GM19239 (cell line): ENCODE data around the gene UTS2R.

- RRBS, result no CpG with 5 or more reads among the region's 13 CpGs
These were observed 9.7 kb upstream of the CSNK1D start for GRCh38 chr17:82283174-82283609.

DNA sequence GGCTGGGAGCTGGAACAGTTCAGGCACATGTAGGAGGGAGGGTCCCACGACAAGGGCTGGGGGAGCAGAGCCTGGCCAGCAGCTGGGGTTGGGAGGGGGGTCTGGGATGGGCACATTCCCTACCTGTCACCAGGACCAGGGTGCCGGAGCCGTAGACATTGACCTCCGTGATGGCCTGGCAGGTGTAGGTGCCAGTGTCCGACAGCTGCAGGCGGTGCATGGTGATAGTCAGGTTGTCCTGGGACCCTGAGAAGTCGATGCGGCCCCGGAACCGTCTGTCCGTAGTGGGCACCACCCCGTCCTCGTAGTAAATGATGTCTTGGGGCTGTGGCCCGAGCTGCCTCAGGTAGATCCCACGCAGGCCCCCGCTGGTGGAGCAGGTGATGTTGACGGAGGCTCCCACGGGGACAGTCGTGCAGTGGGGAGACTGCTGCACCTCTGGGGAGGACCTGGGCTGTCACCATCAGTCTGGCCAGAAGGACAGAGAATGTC, 818 bp downstream of the CD7 start:
- RRBS, result no CpG with 5 or more reads among the region's 19 CpGs

DNA sequence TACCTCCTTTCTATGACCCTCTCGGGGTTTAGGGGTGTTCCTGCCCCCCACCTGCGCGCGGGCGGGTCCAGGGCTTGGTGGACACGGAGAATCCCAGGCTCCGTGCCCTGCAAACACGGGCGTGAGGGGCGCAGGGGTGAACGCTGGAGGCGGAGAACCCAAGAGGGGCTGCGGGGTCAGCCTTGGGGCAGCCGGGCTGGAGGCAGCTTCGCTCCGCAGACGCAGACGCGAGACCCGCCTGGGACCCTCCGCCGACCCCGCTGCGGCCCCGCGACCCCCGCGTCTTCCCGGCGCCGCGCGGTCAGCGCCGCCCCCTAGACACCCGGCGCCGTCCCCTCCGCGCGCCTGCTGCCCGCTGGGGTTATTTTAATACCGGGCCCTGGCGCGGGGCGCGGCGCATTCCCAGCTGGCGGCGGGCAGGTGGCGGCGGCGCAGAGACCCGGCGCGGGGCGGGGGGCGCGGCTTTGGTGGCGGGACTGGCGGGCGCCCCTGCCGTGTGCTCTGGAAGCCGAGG, at the start of gene UTS2R:
TSS of gene UTS2R (plus strand) at position 397 of the 514 bp plus-strand sequence.
- RRBS, result 7% methylated on average over 37 of the region's 64 CpGs

DNA sequence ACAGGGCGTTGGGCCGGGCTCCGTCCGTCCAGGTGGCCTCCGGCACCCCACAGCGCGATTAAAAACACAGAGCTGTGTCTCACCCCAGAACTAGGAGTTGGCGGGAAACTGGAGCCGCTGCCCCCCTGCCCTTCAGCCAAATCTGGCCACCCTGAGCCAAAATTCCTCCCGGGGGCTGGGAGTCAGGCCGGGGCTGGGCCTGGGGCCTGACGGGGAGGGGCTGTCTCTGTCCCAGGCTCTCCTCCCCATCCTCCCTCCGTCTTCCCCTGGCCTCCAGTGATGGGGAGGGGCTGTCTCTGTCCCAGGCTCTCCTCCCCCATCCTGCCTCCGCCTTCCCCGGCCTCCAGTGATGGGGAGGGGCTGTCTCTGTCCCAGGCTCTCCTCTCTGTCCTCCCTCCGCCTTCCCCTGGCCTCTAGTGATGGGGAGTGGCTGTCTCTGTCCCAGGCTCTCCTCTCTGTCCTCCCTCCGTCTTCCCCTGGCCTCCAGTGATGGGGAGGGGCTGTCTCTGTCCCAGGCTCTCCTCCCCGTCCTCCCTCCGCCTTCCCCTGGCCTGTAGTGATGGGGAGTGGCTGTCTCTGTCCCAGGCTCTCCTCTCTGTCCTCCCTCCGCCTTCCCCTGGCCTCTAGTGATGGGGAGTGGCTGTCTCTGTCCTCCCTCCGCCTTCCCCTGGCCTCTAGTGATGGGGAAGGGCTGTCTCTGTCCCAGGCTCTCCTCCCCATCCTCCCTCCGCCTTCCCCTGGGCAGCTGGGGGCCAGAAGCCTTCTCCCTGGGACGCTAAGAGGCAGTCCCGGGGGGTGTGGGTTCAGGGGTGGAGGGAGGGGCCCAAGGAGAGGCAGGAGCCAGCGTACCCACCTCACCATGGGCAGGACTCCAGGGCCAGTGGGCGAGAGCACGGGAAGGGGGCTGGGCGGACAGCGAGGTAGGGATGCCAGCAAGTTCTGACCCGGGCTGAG, 14.5 kb downstream of the UTS2R start:
- RRBS, result 40% methylated on average over 4 of the region's 30 CpGs

DNA sequence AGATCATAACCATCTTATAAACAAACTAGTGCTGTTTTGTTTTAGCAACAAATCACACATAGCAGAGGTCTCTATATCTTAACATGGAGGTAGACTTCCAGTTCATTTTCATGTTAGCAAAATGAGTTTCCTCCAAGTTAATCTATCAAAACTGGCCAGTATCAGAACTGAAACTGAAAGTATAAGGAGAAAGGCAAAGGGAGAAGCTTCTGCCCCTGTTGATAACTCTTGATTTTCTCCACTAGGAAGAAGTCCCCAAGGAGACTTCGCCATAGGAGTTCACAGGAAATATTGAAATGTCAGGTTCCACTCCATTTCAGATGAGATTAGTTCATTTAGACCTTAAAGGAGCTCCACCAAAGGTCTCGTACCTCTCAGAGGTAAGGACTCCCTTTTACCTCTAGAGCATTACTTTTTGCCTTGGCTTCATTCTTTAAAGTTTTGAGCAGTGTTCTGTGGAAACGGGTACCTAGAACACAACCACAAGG, 1.2 kb upstream of the OGFOD3 start:
- RRBS, result no CpG with 5 or more reads among the region's 3 CpGs

DNA sequence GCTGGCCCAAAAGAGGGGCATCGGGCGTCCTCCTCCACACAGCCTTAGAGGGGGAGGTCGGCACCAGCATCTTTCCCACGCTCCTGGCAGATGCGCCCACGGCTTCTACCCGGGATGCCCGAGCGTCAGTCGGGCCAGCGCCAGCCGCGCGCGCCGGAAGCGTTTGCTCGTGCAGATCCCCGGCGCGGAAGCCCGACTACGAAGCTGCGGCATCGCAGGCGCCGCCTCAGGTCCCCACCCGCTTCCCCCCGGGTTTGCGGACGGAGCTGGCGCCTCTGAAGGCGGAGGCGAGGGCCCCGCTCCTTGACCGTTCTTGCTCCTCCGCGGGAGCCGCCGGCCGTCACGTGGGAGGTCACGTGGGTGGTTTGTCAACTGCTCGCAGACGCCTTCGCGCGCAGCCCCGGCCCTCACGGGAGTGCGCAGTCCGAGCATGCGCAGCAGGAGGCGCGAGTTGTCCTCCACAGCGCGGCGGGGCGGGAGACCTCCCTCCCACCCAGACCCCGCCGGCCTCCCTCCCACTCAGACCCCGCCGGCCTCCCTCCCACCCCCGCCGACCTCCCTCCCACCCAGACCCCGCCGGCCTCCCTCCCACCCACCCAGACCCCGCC, 22.5 kb upstream of the FOXK2 start:
- RRBS, result 1% methylated on average over 45 of the region's 68 CpGs

GRCh38 chr17:82527647-82528452, 8.3 kb downstream of the FOXK2 start:
- RRBS, result no CpG with 5 or more reads among the region's 8 CpGs

GRCh38 chr17:82534153-82534923, 14.8 kb downstream of the FOXK2 start:
- RRBS, result no CpG with 5 or more reads among the region's 13 CpGs

DNA sequence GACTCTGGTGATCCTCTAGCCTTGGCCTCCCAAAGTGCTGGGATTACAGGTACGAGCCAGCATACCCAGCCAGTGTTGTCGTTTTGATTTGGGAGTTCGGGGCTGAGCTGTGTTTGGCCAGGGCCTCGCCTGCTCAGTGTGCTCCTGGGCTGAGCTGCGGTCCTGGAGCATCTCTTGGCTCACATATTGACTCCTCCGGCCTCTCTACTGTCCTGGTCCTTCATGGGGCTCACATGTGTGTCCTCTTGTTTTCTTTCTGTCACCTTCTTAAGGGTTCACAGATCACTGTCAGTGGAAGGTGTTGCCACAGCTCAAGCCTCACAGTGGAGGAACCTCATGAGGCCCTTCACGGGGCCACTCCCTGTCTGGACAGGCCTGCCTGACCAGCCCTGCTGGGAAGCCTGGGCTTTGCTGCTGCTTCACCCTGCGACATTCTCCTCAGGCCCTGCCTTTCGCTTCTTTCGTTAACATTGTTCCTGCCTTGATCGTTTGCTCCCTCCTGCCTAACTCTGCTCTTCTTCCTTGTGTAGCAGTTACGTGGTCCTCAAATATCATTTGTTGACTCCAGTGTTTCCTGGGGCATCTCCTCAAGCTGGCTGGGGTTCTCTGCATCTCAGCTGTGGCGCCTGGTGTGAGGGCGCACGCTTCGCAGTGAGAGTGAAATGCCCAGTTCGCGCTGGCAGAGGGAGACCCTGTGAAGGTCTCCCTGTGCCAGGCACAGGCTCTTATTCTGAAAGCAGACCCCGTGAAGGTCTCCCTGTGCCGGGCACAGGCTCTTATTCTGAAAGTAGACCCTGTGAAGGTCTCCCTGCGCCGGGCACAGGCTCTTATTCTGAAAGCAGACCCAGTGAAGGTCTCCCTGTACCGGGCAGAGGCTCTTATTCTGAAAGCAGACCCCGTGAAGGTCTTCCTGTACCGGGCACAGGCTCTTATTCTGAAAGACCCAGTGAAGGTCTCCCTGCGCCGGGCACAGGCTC, 55.8 kb downstream of the WDR45B start:
- RRBS, result no CpG with 5 or more reads among the region's 27 CpGs

- RRBS, result no CpG with 5 or more reads among the region's 15 CpGs
These were observed 20.7 kb downstream of the WDR45B start for GRCh38 chr17:82627596-82627975.

- RRBS, result 80% methylated on average over 6 of the region's 31 CpGs
These were observed 10.2 kb upstream of the WDR45B start for GRCh38 chr17:82658354-82658880.

DNA sequence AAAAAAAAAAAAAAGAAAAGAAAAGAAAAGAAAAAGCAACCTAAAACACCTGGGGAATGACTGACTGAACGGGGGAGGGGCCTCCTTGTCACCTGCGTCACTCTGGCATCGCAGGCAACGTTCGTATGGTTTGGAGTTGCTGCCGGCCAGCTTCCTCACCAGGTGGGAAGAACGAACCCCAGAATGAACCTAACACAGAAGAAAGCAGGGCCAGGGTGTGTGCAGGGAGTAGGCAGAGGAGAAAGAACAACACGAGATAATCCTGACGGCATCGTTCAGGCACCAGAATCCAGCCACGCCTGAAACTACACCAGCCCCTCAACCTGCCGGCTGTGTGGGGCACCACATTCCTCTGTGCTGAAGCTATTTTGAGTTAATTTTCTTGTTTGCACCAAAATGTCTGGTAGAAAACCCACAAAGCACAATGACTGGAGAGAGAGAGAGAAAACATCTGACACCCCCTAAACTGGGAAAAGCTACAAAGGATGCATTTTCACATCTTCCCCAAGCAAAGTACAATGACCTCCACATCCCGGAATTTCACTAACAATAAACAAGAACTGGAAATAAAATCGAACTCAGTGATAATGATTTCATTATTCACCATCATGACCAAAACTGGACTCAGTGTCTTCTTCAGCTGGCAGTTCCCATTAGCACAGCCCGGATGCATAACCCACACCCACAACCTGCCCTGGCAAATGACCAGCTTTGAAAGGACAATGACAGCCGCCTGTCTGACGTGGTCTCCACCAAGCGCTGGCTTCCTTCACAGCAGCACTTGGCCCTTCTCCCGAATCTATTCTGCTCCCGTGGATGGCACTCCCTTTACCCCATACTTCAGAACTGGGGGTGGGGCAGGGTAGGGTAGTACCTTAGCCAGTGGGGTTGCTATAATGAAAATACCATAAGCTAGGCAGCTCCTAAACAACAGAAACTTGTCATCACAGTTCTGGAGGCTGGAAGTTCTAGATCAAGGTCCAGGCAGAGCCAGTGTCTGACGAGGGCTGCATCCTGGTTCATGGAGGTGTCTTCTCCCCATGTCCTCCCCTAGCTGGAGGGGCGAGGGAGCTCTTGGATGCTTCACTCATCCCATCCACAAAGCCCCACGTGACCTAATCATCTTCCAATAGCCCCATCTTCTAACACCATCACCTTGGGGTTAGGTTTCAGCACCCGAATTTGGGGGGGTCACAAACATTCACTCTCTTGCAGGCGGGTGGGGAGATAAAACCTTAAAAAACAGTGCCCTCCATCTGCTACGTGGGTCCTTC, 23.4 kb downstream of the RAB40B start:
- RRBS, result no CpG with 5 or more reads among the region's 26 CpGs

DNA sequence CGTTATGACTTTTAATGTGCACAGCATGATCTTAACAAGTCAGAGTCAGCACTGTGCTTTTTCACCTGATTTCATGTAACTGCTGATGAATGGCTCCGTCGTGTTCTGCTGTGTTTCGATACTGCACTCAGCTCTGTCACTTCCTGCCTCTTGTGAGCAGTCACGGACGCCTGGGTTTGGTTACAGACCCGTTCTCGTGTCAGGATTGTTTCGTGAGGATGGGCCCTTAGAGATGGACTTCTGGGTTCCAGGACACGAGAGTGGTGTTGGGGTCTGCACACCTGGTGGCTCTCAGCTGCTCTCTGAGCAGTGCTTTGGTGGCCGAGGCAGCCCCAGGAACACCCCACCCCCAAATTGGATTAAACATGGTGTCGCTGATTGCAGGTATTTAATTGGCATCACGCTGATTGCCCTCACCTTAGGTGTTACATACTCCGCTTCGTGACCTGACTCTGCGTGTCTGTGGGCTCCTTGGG, 24.7 kb downstream of the TBCD start:
- RRBS, result no CpG with 5 or more reads among the region's 16 CpGs

DNA sequence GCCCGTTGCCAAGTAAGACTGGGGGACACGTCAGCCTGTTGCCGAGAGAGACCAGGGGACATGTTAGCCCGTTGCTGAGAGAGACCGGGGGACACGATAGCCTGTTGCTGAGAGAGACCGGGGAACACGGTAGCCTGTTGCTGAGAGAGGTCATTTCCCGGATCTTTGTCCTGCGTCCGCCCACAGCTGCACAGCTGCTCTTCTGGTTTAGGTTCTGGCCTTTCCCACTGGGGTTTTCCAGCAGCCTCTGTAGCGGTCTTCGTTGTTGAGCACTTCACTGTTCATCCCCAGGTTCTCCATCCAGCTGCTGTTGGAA, 43.3 kb downstream of the TBCD start:
- RRBS, result 100% methylated on average over 2 of the region's 13 CpGs

GRCh38 chr17:82814121-82814519, 25.7 kb downstream of the ZNF750 start:
- RRBS, result no CpG with 5 or more reads among the region's 9 CpGs

DNA sequence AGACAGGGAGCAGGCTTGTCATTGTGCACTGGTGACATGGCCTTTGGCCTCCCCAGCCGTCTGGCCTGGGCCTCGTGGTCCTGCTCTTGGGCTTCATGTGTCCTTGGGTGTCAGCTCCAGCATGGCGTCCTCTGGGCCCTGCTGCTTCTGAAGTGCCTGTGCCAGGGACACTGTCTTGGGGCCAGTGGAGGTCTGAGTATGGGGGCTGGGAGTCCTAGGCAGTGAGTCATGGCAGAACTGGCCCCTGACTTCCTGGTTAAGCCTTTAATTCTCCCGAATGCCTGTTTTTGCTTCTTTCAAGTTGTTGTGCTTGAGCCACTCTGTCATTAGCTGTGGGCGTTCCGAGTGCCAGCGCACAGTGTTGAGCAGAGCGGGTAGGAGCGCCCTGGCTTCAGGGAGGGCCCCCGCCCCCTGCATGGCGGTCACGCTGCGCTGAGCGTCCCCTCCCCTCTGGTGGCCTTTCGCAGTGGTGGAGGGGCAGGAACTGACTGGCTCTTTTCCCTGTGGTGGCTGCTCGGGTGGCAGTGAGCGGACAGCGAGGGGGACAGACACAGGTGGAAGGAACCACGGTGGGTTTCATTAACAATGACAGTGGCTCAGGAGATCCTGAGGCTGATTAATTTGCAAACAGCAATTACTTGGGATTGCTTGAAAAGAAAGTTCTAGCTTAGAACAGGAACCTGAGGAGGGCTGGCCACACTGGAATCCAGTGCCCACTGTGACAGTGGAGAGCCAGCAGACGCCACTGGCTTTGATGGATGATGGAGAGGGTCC, 20.2 kb upstream of the ZNF750 start:
- RRBS, result no CpG with 5 or more reads among the region's 20 CpGs

- RRBS, result no CpG with 5 or more reads among the region's 7 CpGs
These were observed 104.7 kb downstream of the B3GNTL1 start for GRCh38 chr17:82946828-82947308.

GRCh38 chr17:83084543-83085508, 5.4 kb downstream of the METRNL start:
- RRBS, result 88% methylated on average over 15 of the region's 57 CpGs

GRCh38 chr17:83092947-83093460, 13.6 kb downstream of the METRNL start:
- RRBS, result no CpG with 5 or more reads among the region's 27 CpGs

GRCh38 chr17:83093745-83093973, 14.2 kb downstream of the METRNL start:
- RRBS, result 67% methylated on average over 3 of the region's 8 CpGs